ENCODE data around the gene VGLL3.

DNA sequence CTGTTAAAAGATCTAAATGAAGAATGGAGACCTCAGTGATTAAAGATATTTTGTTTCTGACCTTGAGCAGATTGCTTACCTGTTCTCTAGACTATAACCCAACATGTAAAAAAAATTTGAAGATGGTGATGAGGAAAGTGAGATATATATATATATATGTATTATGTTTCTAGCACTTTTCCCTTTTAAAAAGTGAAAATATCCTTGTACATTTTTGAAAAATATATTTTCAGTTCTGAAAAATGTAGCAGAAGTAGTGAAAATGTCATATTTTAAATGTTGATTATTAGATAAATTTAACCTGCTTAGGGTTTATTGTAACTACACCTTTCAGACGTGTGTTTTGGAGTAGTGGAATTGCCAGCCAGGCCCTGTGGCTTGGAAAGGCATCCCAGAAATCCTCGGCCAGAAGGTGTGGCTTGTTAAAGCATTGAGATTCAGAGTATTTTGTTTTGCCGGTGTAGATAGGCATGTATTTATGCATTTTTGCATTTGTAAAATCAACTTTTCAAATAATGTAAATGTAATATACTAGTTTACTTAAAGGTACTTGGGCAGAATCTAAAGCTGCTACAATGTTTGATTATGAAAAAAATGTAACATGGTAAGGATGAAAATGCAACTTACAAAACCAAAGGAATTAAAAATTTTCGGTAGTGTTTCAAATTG is 6.9 kb downstream of the EBLN2 start:
- PRO-cap: no peak

GRCh38 chr3:73513269-73513925 is 111.3 kb downstream of the PDZRN3 start:
- PRO-cap: no peak

- PRO-cap: no peak
Observed at GRCh38 chr3:73623723-73624011, 1.1 kb downstream of the PDZRN3 start.

GRCh38 chr3:73805340-73805880 is 180.7 kb upstream of the PDZRN3 start:
- PRO-cap: no peak

- PRO-cap: no peak
Observed at GRCh38 chr3:74613521-74614212, 792 bp downstream of the CNTN3 start.

DNA sequence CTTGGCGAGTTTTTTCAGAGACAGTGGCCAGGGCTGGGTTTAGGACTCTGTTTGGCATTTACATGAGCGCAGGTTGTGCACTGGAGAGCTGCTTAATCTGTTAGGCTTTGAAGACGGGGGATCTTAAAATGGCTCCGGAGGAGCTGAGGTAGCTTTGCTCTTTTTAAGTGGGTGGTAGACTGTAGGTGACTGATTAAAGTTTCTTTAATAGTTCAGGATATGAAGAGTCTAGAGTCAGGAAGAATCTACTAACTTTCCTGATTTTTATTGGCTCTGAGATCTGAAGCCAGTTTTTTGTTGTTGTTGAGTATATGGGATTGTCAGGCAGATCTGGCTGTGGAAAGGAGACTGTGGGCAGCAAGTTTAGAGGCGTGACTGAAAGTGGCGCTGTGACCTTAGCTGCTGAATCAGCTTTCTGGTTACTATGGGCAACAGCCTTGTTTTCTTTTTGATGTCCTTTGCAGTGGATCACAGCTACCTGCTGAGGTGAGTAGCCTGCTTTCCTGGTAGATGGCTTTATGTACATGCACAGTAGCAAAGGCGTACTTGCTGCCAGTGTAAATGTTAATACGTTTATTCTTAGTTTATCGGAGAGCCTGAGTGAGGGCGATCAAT is 161.5 kb upstream of the FRG2C start:
- PRO-cap: bidirectional peak, plus-strand start outside the sequence, minus-strand start at position 352 of the sequence

DNA sequence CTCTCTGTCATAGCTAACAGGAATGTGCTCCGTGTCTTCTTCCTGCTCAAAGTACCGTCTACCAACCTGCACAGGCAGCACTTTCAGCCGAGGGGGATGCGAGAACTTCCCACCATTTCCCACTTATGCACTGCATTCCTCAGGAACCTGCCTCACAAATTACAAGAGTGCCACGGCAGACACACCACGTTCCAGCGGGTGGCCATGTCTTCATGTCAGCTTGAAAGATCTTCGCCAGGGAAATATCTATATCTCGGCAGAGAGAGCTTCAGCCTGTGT is 88.9 kb upstream of the FRG2C start:
- PRO-cap: no peak

GRCh38 chr3:75906541-75907189 is 121.3 kb upstream of the ZNF717 start:
- PRO-cap: unidirectional peak, plus-strand start at chr3:75906802; unidirectional peak, plus-strand start at chr3:75906880; unidirectional peak, plus-strand start at chr3:75907061

DNA sequence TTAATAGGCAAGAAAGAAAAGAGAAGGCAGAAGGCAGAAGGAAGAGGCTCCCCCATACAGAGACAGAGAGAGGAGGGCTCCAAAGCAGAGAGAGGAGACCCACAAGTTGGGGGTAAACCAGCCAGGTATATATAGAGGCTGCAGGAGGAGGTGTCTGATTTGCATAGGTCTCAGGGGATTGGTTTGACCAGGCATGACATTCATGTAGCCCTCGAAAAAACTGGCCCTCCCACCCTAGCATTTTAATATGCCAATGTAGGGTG is 1028.2 kb downstream of the ROBO2 start:
- PRO-cap: no peak

DNA sequence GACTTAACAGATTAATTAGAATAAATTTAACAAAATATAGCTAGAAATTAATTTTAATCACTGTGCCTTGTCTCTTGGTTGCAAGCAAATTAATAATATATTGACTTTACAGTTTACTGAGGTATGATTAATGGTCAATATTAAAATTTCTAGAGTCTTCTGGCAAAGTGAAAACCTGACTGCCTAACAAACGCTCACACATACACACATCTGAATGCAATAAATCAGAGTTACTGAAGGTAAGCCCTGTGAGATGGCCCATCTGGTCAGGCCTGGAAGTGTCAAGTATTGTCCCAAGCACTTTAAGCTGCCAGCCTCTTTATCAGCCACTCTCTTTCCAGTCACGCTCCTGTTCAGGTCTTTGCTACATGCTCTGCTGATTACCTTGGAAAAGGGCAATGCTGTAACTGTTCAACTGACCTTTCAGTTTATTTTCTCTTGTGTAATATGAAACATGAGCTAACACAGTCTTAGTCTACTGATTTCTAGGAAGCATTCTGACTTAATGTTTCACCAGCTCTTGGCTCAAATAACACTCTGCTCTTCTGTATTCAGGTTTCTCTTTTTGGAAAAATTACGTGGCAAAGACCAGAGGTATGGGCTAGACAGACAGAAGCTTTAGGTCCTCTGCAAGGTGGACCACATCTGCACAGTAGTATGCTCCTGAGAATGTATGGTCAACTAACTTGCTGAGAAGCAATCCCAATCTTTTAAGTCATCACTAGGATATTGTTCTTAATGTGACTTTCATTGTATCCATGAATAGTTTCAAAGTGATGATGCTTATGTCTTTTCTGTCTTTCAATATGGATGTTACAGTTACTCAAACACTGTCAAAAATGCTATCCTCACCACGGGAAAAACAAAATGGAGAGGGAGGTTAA is 44.5 kb downstream of the GBE1 start:
- PRO-cap: no peak

DNA sequence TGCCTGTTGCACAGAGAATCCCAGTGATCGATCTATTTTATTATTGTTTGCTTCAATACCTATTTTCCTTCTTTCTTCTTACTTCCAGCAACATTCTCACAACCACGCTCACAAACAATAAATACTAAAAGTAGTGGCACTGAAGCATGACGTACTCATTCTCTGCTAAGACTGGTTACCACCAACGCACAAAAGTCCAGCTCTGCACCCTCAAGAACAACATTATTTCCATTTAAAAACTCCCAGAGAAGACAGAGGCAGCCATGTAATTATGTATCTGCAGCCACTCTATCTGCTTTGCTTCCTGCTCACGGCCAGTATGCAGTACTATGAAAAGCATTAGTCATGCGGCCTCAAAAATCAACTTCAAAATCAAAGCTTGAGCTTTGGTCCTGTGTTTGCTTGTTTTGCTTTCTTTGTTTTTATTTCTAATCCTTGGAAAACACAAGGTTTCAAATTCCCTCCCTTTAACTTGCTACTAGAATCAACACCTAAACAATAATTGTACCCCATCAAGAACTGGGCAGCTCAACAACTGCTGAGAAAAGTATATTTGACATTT is 37.8 kb downstream of the GBE1 start:
- PRO-cap: no peak

- PRO-cap: no peak
Observed at GRCh38 chr3:81762007-81762416, 567 bp upstream of the GBE1 start.

- PRO-cap: no peak
Observed at GRCh38 chr3:81762989-81763551, 1.6 kb upstream of the GBE1 start.

GRCh38 chr3:81816896-81817205 is 55.4 kb upstream of the GBE1 start:
- PRO-cap: no peak

GRCh38 chr3:82080313-82080654 is 318.8 kb upstream of the GBE1 start:
- PRO-cap: no peak

GRCh38 chr3:86951274-86951743 is 39.6 kb downstream of the VGLL3 start:
- PRO-cap: no peak

DNA sequence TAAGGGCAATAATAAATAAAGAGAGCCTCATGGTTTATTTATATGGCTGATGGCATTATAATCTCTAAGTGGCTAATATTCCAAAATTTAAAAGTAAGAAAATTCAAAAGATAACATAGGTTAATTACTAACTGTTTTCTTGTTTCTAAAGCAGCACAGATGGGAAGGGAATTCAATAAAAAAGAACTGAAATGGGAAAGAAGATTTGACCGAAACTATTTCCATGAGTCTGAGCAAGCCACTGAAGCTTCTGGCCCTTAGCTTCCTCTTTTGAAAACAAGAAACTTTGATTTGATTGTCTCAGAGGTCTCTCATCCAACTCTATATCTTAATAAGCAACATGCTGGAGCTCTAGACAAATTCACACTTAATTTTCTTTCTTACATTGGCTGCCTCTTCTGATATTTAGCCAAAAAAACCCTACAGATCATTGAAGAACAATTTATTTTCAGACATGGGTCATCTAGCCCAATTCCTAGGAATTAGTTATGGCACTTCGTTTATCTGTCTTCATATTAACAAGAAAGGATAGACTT is 6.1 kb downstream of the VGLL3 start:
- PRO-cap: no peak

DNA sequence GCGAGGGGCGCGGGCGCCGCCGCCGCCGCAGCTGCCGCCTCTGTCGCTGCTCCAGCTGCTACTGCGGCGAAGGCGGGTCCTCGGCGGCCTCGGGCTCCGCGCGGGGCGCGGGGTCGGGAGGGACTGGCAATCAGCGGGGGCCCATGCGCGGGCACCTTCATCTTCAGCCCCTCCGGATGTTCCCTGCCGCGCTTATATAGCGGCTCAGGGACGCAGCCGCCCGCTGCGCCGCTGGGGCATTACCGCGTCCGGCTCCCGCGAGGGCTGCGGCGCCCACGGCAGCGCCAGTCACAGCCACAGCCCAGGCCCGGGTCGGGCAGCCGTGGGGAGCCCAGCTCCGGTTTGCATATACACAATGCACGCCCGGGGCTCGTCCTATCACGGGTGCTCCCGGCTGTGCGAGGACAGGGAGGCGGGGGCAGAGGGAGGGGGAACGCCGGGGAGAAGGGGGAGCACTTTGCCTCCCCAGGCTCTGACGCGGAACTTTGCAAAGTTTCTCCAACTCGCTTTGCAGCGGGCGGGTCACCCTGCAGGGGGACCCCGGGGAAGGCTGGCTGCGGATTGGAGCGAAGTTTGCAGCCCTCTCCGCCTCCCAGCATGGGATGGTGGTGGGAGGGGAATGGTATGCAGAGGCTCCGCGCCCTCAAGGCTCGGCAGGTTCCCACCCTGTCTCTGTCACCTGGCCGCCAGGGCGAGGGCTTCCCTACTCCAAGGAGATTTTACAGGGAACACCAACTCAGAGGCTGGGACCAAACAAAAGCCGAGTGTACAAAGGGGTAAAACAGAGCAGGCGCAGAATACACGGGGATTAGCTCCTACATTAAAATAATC is at the start of gene VGLL3:
Gene VGLL3 (minus strand): TSS at position 352 of the 831 bp plus-strand sequence.
- PRO-cap: bidirectional peak, plus-strand start at position 304 of the sequence, minus-strand start at position 185 of the sequence

GRCh38 chr3:86993742-86994079 is 2.8 kb upstream of the VGLL3 start:
- PRO-cap: no peak

DNA sequence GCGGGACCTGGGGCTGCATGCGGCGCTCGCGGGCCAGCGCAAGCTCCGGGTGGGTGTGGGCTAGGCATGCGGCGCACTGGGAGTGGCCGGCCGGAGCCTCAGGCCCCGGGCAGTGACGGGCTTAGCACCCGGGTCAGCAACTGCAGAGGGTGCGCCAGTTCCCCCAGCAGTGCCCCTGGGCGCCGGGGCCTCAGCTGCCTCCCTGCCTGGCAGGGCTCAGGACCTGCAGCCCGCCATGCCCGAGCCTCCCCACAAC is 98.9 kb upstream of the POU1F1 start:
- PRO-cap: no peak

Data from endothelial cell (in vitro differentiated cells).